K562 (cell line): Measurements from ENCODE around the genes SAG and MROH2A.

DNA sequence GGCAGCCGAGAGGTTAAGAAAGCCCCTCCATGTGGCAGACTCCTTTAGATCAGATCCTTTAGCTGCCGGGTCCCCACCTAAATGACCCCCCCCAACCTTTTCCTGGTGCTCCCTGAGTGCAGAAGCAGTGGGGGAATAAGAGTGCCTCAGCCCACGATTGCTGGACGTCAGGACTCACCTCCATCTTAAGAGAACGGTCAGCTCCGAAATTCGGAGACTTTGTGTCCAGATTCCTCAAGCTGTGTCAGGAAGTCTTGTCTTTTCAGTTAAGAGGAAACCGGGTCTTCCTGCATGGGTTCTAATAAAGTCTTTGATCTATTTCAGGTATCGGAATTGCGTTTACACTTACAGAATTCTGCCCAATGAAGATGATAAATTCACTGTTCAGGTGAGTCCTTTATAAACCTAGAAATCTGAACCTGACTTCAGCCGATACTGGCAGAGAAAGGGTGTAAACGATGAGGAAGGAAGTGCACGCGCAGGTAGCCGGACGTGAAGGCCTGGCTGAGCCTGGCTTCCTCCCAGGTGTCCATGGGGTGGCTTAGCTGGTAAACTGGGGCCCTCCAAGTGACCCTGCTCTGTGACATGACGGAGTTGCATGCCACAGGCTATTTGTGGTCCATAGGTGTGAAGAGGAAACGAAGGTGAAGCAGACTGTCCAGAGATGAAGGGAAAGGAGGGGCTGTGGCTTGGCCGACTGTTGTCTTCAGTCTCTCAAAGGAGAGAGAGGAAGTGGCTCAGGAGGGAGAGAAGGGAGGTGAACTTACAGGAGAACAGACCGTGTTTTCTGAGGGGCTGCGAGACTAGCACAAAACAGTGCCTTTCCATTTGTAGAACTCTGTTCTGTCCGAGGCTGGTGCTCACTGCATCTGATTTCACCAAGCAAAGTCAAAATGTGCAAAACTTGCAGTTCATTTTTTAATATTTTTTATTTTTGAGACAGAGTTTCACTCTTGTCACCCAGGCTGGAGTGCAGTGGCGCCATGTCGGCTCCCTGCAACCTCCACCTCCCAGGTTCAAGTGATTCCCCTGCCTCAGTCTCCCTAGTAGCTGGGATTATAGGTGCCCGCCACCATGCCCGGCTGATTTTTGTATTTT is 19.2 kb downstream of the INPP5D start:
- RAMPAGE, long total RNA, result no peak
- RRBS, result no CpG with 5 or more reads among the region's 26 CpGs
PRO-cap:
- standard, result no peak
- CoPRO, capped RNA only, 2 experiments, result no peak in any of the 2 experiments
- CoPRO, capped and uncapped RNA, 2 experiments, result no peak in any of the 2 experiments
- CoPRO, uncapped RNA only, 2 experiments, result no peak in any of the 2 experiments
CAGE:
- cytosol, long polyA plus RNA, result no peak
- long polyA plus RNA, result no peak
- nucleolus, long total RNA, result no peak
- nucleus, long polyA plus RNA, result no peak

GRCh38 chr2:233153608-233154263 is 93.6 kb downstream of the INPP5D start:
- RAMPAGE, long total RNA, result no peak
- RRBS, result no CpG with 5 or more reads among the region's 8 CpGs
PRO-cap:
- standard, result no peak
- CoPRO, capped RNA only, 2 experiments, result no peak in any of the 2 experiments
- CoPRO, capped and uncapped RNA, 2 experiments, result no peak in any of the 2 experiments
- CoPRO, uncapped RNA only, 2 experiments, result no peak in any of the 2 experiments
CAGE:
- cytosol, long polyA plus RNA, result no peak
- long polyA plus RNA, result no peak
- nucleolus, long total RNA, result no peak
- nucleus, long polyA plus RNA, result no peak

DNA sequence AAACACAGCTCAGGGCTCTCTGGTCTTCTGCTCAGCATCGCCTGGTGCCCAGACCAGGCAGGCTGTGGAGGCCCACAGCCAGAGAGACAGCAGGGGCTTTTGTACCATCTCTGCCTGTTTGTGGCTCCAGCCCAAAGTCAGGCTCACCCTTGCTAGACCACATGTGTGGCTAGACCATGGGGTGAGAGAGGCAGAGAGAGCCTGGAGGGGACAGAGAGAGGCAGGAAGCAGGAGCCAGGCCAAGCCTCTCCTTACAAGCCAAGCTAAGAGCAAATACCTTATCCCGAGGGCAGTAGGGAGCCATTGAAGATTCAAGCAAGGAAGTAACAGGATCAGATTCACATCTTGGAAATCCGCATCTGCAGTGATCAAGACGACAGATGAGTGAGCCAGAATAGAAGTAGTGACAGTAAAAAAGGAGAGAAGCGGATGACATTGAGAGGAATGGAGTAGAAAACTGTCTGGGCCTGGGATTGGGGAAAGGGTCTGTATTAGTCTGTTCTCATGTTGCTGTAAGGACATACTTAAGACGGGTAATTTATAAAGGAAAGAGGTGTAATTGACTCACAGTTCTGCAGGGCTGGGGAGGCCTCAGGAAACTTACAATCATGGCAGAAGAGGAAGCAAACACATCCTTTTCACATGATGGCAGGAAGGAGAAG is 60.8 kb upstream of the ATG16L1 start:
- RAMPAGE, long total RNA, result no peak
- RRBS, result no CpG with 5 or more reads among the region's 6 CpGs
PRO-cap:
- standard, result no peak
- CoPRO, capped RNA only, 2 experiments, result no peak in any of the 2 experiments
- CoPRO, capped and uncapped RNA, 2 experiments, result no peak in any of the 2 experiments
- CoPRO, uncapped RNA only, 2 experiments, result no peak in any of the 2 experiments
CAGE:
- cytosol, long polyA plus RNA, result no peak
- long polyA plus RNA, result no peak
- nucleolus, long total RNA, result no peak
- nucleus, long polyA plus RNA, result no peak

- RAMPAGE, long total RNA, result no peak
- RRBS, result no CpG with 5 or more reads among the region's 3 CpGs
PRO-cap:
- standard, result no peak
- CoPRO, capped RNA only, 2 experiments, result no peak in any of the 2 experiments
- CoPRO, capped and uncapped RNA, 2 experiments, result no peak in any of the 2 experiments
- CoPRO, uncapped RNA only, 2 experiments, result no peak in any of the 2 experiments
CAGE:
- cytosol, long polyA plus RNA, result no peak
- long polyA plus RNA, result no peak
- nucleolus, long total RNA, result no peak
- nucleus, long polyA plus RNA, result no peak
Measured at GRCh38 chr2:233280267-233280711, 27.3 kb upstream of the SAG start.

DNA sequence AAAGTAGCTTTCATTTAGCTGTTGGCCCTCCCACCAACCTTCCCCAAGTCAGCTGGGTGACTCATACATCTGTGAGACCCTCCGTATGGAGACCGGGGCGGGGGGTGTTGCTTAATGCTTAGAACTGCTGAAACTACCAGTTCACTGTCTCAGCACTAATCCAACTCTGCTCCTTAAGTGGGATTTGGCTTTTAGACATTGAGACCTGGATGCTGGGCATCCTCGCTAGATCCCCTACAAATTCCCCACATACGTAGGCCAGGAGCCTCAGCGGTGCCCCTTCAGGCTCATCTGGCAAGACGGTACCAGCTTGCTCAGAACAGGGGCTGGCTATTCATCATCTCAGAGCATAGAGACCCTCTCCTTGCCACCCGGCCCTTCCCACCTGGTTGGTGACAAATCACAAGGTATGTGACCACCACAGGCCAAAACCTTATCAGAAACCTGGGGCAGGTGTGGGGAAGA is at the start of gene SAG:
SAG (plus strand) TSS at position 201 of the 465 bp plus-strand sequence.
- RAMPAGE, long total RNA, result no peak
- RRBS, result no CpG with 5 or more reads among the region's 8 CpGs
PRO-cap:
- standard, result no peak
- CoPRO, capped RNA only, 2 experiments, result no peak in any of the 2 experiments
- CoPRO, capped and uncapped RNA, 2 experiments, result no peak in any of the 2 experiments
- CoPRO, uncapped RNA only, 2 experiments, result no peak in any of the 2 experiments
CAGE:
- cytosol, long polyA plus RNA, result no peak
- long polyA plus RNA, result no peak
- nucleolus, long total RNA, result no peak
- nucleus, long polyA plus RNA, result no peak

DNA sequence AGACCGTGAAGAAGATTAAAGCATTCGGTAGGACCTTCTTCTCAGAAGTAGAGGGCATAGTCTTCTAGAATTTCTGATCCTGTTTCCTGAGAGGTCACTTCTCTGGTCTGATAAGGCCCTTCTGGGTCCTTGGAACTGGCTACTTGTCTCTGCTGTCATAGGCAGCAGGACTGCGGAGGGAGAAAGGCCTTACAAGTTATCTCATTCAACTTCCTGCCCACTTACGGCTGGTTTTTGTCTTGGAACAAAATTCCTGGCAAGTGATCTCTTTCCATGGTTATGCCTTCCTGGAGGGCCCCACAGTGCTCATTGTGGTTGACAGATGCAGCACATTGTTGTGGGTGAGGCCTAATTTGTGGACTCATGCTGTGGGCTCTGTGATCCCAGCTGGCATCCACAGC is 21.9 kb downstream of the SAG start:
- RAMPAGE, long total RNA, result no peak
- RRBS, result no CpG with 5 or more reads among the region's 4 CpGs
PRO-cap:
- standard, result no peak
- CoPRO, capped RNA only, 2 experiments, result no peak in any of the 2 experiments
- CoPRO, capped and uncapped RNA, 2 experiments, result no peak in any of the 2 experiments
- CoPRO, uncapped RNA only, 2 experiments, result no peak in any of the 2 experiments
CAGE:
- cytosol, long polyA plus RNA, result no peak
- long polyA plus RNA, result no peak
- nucleolus, long total RNA, result no peak
- nucleus, long polyA plus RNA, result no peak

- RAMPAGE, long total RNA, result no peak
- RRBS, result no CpG with 5 or more reads among the region's 14 CpGs
PRO-cap:
- standard, result no peak
- CoPRO, capped RNA only, 2 experiments, result no peak in any of the 2 experiments
- CoPRO, capped and uncapped RNA, 2 experiments, result no peak in any of the 2 experiments
- CoPRO, uncapped RNA only, 2 experiments, result no peak in any of the 2 experiments
CAGE:
- cytosol, long polyA plus RNA, result no peak
- long polyA plus RNA, result no peak
- nucleolus, long total RNA, result no peak
- nucleus, long polyA plus RNA, result no peak
Measured at GRCh38 chr2:233413543-233414684, 59.6 kb downstream of the DGKD start.

GRCh38 chr2:233693031-233693492 is 372 bp downstream of the UGT1A6 start:
- RAMPAGE, long total RNA, result no peak
- RRBS, result no CpG with 5 or more reads among the region's 5 CpGs
PRO-cap:
- standard, result no peak
- CoPRO, capped RNA only, 2 experiments, result no peak in any of the 2 experiments
- CoPRO, capped and uncapped RNA, 2 experiments, result no peak in any of the 2 experiments
- CoPRO, uncapped RNA only, 2 experiments, result no peak in any of the 2 experiments
CAGE:
- cytosol, long polyA plus RNA, result no peak
- long polyA plus RNA, result no peak
- nucleolus, long total RNA, result no peak
- nucleus, long polyA plus RNA, result no peak

DNA sequence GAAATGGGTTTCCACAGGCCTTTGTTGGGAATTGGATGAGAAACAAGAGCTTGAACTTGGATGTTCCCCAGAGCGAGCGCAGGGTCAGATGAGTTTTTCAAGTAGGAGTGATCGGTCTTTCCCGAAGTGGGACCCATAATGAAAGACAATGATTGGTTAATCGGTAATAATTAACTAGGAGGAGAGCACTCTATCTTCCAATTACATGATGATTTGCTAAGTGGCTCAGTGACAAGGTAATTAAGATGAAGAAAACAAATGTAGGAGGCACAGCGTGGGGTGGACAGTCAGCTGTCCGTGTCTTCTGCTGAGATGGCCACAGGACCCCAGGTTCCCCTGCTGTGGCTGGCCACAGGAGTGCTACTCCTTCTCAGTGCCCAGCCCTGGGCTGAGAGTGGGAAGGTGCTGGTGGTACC is 13.2 kb upstream of the UGT1A1 start:
- RAMPAGE, long total RNA, result no peak
- RRBS, result no CpG with 5 or more reads among the region's 7 CpGs
PRO-cap:
- standard, result no peak
- CoPRO, capped RNA only, 2 experiments, result no peak in any of the 2 experiments
- CoPRO, capped and uncapped RNA, 2 experiments, result no peak in any of the 2 experiments
- CoPRO, uncapped RNA only, 2 experiments, result no peak in any of the 2 experiments
CAGE:
- cytosol, long polyA plus RNA, result no peak
- long polyA plus RNA, result no peak
- nucleolus, long total RNA, result no peak
- nucleus, long polyA plus RNA, result no peak

DNA sequence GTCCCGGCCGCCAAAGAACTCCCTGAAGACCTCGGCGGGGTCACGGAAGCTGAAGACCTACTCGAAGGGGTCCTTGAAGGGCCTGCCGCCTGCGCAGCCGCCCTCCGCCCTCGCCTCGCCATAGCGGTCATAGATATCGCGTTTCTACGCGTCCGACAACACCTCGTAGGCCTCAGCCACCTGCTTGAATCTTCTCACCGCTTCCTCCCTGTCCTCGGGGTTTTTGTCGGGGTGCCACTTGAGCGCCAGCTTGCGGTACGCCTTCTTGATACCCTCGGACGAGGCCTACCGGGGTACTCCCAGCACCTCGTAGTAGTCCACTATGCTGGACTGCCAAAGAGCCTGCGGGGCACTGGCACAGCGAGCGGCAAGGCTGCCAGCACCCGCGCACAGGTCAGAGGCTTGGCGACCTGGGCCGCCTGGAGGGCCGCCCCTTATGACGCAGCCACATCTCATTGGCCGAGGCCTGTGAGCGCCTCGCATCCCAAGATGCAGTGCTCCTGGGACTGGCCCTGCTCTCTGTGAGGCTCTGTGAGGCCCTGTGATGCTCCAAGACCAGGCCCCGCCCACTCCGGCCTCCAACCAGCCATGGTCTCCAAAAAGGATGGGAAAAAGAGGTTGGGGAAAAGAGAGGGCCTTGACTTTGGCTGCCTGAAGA is 5.0 kb upstream of the UGT1A1 start:
- RAMPAGE, long total RNA, result no peak
- RRBS, result no CpG with 5 or more reads among the region's 43 CpGs
PRO-cap:
- standard, result no peak
- CoPRO, capped RNA only, 2 experiments, result no peak in any of the 2 experiments
- CoPRO, capped and uncapped RNA, 2 experiments, result no peak in any of the 2 experiments
- CoPRO, uncapped RNA only, 2 experiments, result no peak in any of the 2 experiments
CAGE:
- cytosol, long polyA plus RNA, result no peak
- long polyA plus RNA, result no peak
- nucleolus, long total RNA, result no peak
- nucleus, long polyA plus RNA, result no peak

DNA sequence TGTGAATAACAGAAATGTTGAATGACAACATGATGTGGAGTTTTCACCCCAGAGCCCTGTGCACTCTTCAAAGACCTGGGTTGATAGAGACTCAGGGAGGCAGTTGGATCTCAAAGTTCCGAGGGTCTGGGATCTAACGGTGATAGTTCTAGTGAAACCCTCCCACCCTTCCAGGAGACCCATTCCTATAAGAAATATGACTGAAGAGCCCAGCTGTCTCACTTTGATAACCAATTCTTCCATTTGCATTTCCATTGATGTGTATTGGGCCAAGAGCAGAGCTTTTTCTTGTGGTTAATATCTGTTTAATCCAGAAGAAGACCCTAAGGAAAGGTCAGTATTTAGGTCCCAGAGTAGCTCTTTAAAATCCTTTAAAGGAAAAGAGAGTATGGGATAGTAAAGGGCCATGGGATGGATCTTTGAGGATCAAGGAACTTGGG is at the start of gene MROH2A:
MROH2A (plus strand) TSS at position 182 of the 440 bp plus-strand sequence.
- RAMPAGE, long total RNA, result no peak
- RRBS, result no CpG with 5 or more reads among the region's 2 CpGs
PRO-cap:
- standard, result no peak
- CoPRO, capped RNA only, 2 experiments, result no peak in any of the 2 experiments
- CoPRO, capped and uncapped RNA, 2 experiments, result no peak in any of the 2 experiments
- CoPRO, uncapped RNA only, 2 experiments, result no peak in any of the 2 experiments
CAGE:
- cytosol, long polyA plus RNA, result no peak
- long polyA plus RNA, result no peak
- nucleolus, long total RNA, result no peak
- nucleus, long polyA plus RNA, result no peak

DNA sequence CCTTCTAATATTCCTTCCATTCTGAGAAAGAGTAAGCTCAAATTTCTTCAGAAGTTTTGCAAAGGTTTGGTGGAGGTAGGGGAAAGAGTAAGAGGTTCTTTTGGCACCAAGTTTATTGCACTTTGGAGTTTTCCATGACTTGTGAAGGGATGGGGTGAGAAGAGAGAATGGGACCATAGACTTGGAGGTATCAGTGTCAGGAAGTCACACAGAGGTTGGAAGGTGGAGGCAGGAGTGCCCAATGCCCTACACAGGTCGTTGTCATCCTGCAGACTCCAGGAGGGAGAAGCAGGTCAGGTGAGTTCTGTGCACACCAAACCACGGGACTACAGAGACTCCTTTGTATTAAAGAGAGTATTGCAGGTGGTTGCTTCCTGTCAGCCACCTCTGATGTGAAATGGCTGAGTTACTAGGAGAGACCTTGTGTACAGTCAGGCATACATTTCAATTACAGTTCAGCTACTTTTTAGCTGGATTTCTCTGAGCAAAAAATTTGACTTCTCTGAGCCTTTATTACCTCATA is 51.5 kb downstream of the SPP2 start:
- RAMPAGE, long total RNA, result no peak
- RRBS, result no CpG with 5 or more reads among the region's 2 CpGs
PRO-cap:
- standard, result no peak
- CoPRO, capped RNA only, 2 experiments, result no peak in any of the 2 experiments
- CoPRO, capped and uncapped RNA, 2 experiments, result no peak in any of the 2 experiments
- CoPRO, uncapped RNA only, 2 experiments, result no peak in any of the 2 experiments
CAGE:
- cytosol, long polyA plus RNA, result no peak
- long polyA plus RNA, result no peak
- nucleolus, long total RNA, result no peak
- nucleus, long polyA plus RNA, result no peak

- RAMPAGE, long total RNA, result no peak
- RRBS, result no CpG with 5 or more reads among the region's 1 CpG
PRO-cap:
- standard, result no peak
- CoPRO, capped RNA only, 2 experiments, result no peak in any of the 2 experiments
- CoPRO, capped and uncapped RNA, 2 experiments, result no peak in any of the 2 experiments
- CoPRO, uncapped RNA only, 2 experiments, result no peak in any of the 2 experiments
CAGE:
- cytosol, long polyA plus RNA, result no peak
- long polyA plus RNA, result no peak
- nucleolus, long total RNA, result no peak
- nucleus, long polyA plus RNA, result no peak
Measured at GRCh38 chr2:234323112-234323608, 173.7 kb downstream of the ARL4C start.

DNA sequence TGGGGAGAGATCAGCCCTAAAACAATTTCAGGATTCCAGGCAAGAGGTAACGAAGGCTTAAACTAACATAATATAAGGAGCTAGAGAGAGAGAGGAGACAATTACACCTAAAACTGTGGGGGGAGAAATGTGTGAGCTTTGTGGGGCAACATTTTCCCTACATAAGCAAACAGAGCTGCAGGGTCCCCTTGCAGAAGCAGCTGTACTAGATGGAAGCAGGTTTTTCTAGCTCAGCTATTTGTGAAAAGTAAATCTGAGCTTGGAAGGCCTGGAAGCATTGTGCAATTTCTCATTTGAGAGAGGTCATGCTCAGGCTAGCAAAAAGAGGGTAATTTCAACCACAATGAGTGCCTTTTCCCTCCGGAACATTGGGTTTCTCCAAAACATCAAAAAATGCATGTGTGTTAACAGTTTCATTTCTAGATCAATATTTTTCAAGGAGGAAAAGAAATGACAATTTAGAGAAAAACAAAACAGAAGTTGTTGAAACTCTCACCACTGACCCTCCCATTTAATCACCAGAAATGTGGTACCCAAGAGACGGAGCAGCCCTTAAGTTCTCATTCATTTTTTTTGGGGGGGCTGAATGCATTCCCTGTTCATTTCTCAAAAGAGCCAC is 129.9 kb downstream of the ARL4C start:
- RAMPAGE, long total RNA, result no peak
- RRBS, result no CpG with 5 or more reads among the region's 3 CpGs
PRO-cap:
- standard, result no peak
- CoPRO, capped RNA only, 2 experiments, result no peak in any of the 2 experiments
- CoPRO, capped and uncapped RNA, 2 experiments, result no peak in any of the 2 experiments
- CoPRO, uncapped RNA only, 2 experiments, result no peak in any of the 2 experiments
CAGE:
- cytosol, long polyA plus RNA, result no peak
- long polyA plus RNA, result no peak
- nucleolus, long total RNA, result no peak
- nucleus, long polyA plus RNA, result no peak

GRCh38 chr2:234446226-234446781 is 50.6 kb downstream of the ARL4C start:
- RAMPAGE, long total RNA, result no peak
- RRBS, result no CpG with 5 or more reads among the region's 10 CpGs
PRO-cap:
- standard, result no peak
- CoPRO, capped RNA only, 2 experiments, result no peak in any of the 2 experiments
- CoPRO, capped and uncapped RNA, 2 experiments, result no peak in any of the 2 experiments
- CoPRO, uncapped RNA only, 2 experiments, result no peak in any of the 2 experiments
CAGE:
- cytosol, long polyA plus RNA, result no peak
- long polyA plus RNA, result no peak
- nucleolus, long total RNA, result no peak
- nucleus, long polyA plus RNA, result no peak

DNA sequence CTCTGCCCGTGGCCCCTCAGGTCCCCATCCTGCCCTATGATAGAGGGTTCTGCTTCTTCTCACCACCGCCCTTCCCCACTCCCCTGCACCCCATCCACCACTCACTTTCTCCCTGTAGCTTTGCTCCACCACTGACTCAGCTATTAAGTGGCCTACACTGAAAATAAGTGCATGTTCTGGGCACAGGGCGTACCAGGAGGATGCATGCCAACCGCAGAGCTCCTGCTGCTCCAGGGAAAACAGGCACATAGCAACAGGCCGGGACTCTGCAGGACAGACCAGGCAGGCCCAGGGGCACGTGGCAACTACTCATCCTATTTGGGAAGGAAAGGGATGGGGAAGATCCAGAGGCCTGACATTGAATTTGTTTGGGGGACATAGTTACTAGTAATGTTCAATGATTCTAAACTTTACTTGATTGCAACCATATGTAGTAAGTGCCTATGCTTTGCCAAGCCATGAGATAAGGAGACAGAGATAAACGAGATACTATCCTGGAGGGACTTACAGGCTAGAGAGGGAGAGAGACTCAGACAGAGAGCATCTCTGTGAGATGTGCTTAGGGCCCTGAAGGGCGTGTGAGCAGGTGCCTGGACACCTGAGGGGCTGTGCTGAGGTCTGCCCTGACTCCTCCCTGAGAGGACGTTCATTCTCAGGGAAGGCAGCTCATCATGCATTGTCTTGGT is 28.3 kb downstream of the ARL4C start:
- RAMPAGE, long total RNA, result no peak
- RRBS, result no CpG with 5 or more reads among the region's 9 CpGs
PRO-cap:
- standard, result no peak
- CoPRO, capped RNA only, 2 experiments, result no peak in any of the 2 experiments
- CoPRO, capped and uncapped RNA, 2 experiments, result no peak in any of the 2 experiments
- CoPRO, uncapped RNA only, 2 experiments, result no peak in any of the 2 experiments
CAGE:
- cytosol, long polyA plus RNA, result no peak
- long polyA plus RNA, result no peak
- nucleolus, long total RNA, result no peak
- nucleus, long polyA plus RNA, result no peak

DNA sequence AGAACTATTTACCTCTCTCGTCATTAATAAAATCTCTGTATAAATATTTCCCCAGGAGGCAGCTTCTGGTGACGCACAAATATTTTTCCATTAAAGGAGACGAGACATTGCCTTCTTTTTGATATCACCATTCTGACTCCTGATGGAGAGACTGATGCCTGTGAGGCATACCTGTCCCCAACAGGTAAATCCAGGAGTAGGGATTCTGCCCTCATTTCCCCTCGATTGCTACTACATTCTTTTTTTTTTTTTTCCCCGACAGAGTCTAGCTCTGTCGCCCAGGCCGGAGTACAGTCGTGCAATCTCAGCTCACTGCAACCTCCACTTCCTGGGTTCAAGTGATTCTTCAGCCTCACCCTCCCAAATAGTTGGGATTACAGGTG is 137.1 kb upstream of the ARL4C start:
- RAMPAGE, long total RNA, result no peak
- RRBS, result no CpG with 5 or more reads among the region's 8 CpGs
PRO-cap:
- standard, result no peak
- CoPRO, capped RNA only, 2 experiments, result no peak in any of the 2 experiments
- CoPRO, capped and uncapped RNA, 2 experiments, result no peak in any of the 2 experiments
- CoPRO, uncapped RNA only, 2 experiments, result no peak in any of the 2 experiments
CAGE:
- cytosol, long polyA plus RNA, result no peak
- long polyA plus RNA, result no peak
- nucleolus, long total RNA, result no peak
- nucleus, long polyA plus RNA, result no peak

DNA sequence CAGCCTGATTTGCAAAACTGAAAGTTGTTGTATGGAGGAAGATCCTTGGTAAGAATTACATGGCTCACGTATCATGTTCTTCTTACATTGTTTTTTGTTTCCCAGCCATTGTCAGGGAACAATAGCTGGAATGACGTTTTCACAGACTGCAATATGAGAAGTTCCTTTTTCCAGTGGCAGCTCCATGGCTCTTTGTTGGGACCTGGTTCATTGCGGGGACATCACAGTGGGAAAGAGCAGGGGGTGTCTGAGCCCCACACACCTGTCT is 8.9 kb downstream of the SH3BP4 start:
- RAMPAGE, long total RNA, result no peak
- RRBS, result no CpG with 5 or more reads among the region's 3 CpGs
PRO-cap:
- standard, result no peak
- CoPRO, capped RNA only, 2 experiments, result no peak in any of the 2 experiments
- CoPRO, capped and uncapped RNA, 2 experiments, result no peak in any of the 2 experiments
- CoPRO, uncapped RNA only, 2 experiments, result no peak in any of the 2 experiments
CAGE:
- cytosol, long polyA plus RNA, result no peak
- long polyA plus RNA, result no peak
- nucleolus, long total RNA, result no peak
- nucleus, long polyA plus RNA, result no peak